Measurements from ENCODE around the gene CYP4A22.

DNA sequence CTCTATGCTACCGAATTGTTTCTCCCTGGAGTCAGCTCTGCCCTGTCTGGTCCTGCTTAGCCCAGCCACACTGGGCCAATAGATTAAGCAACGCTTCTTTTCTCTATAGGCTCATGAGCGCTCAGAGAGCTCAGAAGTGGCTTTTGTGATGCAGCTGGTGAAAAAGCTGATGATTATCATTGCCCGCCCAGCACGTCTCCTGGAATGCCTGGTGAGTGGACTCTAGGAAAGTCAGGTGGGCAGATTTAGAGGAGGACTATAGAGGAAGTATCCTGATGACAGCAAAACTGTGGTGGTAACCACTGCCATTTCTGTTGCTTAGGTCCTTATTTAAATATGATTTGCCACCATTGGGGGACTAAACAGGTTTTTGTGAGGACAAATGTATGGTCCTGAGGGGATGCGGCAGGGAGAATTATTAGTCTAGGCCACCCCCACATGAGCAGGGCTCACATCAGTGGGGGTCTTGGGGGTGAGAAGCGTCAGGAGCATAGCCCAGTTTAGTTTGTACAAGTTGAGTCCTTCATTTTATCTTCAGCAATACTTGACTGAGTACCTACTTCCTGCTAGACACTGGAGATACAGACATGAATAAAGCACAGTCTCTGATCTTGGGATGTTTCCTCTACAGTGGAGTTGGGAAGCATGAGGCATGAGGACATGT lies 112.8 kb downstream of the PIK3R3 start:
CAGE:
- cytosol, long polyA minus RNA, result no peak
- cytosol, long polyA plus RNA, result no peak
- long polyA plus RNA, result no peak
- nucleus, long polyA minus RNA, result no peak
- nucleus, long polyA plus RNA, result no peak

DNA sequence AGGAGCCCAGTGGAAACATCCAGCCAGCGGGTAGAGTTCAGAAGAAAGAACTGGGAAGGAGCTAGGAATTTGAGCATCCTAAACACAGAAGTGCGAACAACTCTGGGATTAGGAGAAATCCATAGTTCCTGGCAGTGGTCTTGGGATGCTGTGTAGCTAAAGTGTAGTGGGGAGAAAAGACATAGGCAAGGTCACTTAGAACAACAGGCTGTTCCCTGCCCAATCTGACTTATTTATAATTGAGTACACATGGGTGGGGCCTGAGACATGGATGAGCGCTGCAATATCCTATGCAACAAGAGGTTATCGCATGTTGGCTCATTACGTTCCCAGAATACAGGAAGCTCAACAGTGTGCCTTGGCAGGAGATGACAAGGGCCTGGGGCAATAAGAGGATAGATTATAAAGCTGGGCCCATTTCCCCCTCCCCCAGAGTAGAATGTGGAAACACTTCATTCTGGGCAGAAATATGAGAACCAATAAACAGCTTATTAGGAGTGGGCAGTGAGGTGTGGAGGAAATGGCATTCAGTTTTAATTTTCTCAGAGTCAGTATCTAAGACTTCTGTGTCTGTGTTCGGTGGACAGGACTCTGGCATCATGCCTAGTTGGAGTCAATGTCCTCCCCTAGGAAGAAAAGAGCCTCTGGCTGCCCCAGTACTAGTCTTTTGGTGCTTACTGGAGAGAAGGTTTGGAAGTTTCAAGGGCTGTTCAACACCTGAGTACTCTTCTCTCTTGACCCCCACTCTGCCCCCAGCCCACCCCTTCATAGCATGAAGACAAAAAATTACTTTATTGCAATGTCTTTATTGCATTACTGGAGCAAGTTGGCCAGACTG lies 92.9 kb downstream of the PIK3R3 start:
CAGE:
- cytosol, long polyA minus RNA, result no peak
- cytosol, long polyA plus RNA, result no peak
- long polyA plus RNA, result no peak
- nucleus, long polyA minus RNA, result no peak
- nucleus, long polyA plus RNA, result no peak

DNA sequence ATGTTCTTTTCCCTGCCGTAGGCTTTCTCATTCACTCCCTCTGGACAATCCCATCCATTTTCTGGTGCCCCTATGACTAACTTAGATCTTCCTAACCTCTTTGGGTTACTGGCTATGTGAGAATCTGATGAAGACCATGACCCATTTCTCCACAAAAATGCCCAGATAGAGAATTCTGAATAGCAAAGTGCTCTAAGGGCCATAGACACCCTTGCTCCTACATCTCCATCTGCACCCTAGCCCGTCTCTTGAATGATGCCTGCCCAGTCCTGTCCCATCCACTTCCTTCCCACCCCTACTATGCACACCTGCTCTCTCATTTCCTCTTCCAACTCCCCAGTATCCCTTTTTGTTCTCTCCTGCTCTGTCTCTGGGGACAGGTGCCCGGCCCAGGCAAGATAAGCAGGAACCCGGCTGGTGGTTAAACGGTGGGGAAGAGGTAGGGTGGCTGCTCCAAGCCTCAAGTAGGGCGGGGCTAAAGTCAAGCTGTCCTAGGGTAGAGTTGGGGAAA lies 10.2 kb downstream of the POMGNT1 start:
CAGE:
- cytosol, long polyA minus RNA, result no peak
- cytosol, long polyA plus RNA, result no peak
- long polyA plus RNA, result no peak
- nucleus, long polyA minus RNA, result no peak
- nucleus, long polyA plus RNA, result no peak

CAGE:
- cytosol, long polyA minus RNA, result no peak
- cytosol, long polyA plus RNA, result no peak
- long polyA plus RNA, result no peak
- nucleus, long polyA minus RNA, result no peak
- nucleus, long polyA plus RNA, result no peak
These were observed 6.0 kb downstream of the POMGNT1 start for GRCh38 chr1:46192012-46192759.

CAGE:
- cytosol, long polyA minus RNA, result no peak
- cytosol, long polyA plus RNA, result no peak
- long polyA plus RNA, result no peak
- nucleus, long polyA minus RNA, result no peak
- nucleus, long polyA plus RNA, result no peak
These were observed 17.3 kb downstream of the LRRC41 start for GRCh38 chr1:46285820-46286742.

DNA sequence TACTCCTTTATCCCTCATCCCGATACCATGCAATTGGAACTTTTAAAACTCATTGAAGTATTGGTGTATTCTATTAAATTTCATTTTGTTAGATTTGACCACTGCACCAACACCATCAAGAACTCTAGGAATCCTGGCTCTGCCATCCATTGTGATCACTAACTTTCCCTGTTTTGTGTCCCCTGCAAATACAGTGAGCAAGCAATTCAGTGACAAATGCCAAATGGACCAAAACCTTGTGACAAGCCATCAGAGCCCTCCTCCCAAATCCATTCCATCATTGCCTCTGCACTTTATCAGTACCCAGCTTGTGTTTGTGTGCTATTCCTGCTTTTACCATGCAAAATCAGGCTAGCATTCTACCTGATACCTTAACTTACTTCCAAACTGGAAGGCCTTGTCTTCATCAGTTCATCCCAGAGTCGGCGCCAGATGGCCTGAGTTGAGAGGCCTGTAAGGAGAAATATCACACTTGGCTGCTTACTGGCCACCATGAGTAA lies 6.2 kb downstream of the LRRC41 start:
CAGE:
- cytosol, long polyA minus RNA, result no peak
- cytosol, long polyA plus RNA, result no peak
- long polyA plus RNA, result no peak
- nucleus, long polyA minus RNA, result no peak
- nucleus, long polyA plus RNA, result no peak

DNA sequence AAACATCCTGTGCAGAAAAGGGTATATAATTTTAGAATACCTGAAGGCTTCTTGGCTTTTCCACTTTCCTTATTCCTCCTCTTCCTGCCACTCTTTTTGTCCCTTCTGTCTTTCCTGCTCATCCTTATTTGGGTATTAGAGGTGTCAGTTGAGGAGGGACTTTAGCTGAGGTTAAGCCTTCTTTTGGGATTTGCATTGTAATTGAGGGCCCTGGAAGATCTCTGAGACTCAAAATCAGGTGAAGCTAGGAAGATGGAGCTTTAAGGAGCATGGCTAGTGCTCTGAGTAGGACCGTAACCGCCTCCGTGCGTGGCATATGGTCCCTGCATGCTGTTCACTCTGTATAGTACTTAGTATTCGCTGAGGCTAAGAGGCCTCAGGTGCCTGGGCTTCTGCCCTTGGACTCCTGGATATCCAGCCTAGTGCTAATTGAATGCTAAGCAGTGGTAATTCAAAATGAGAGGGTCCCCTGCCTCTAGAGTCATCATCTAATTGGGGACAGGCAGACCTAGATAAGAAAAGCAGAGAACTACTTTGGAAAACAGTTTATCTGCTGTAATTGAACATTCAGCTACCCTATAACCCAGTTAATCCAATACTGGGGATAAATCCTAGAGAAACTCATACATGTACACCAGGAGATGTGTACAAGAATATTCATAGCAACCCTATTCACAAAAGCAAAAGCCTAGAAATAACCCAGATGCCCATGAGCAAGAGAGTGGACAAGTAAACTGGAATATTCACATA lies 22.6 kb downstream of the NSUN4 start:
CAGE:
- cytosol, long polyA minus RNA, result no peak
- cytosol, long polyA plus RNA, result no peak
- long polyA plus RNA, result no peak
- nucleus, long polyA minus RNA, result no peak
- nucleus, long polyA plus RNA, result no peak

DNA sequence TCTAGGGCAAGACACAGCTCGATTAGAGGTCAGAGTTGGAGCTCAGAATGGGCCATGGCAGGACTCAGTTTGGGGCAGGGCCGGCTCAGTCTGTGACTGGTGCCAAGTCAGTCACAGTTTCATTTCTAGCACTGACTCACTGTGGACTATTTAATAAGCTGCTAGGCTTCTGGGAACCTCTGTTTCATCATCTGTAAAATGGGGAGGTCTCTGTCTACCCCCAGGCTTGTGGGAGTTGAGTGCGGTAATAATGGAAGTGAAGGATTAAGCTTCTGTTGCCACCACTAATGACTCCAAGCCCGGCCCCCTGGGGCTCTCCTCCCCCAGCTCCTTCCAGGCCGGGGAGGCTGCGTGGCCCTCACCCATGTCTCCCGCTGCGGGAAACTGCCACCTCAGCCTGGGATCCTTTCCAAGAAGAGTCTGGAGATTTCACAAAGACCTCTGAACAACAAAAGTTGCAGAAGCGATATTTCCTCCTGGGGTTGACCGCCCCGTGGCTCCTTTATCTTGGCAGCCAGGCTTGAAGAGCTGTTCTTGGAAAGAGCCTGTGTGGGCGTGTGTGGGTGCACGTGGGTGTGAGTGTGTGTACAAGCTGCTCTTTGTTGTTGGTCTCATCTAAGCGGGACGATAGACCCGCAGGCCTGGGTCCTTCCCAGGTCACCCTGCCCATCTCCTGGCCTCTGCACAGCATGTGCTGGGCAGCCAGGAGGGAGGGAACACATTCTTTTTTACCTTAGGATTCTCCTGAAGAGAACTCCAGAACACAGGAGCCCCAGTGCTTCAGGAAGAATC lies 12.9 kb downstream of the TMEM275 start:
CAGE:
- cytosol, long polyA minus RNA, result no peak
- cytosol, long polyA plus RNA, result no peak
- long polyA plus RNA, result no peak
- nucleus, long polyA minus RNA, result no peak
- nucleus, long polyA plus RNA, result no peak

CAGE:
- cytosol, long polyA minus RNA, result no peak
- cytosol, long polyA plus RNA, result no peak
- long polyA plus RNA, result no peak
- nucleus, long polyA minus RNA, result no peak
- nucleus, long polyA plus RNA, result no peak
These were observed 3.6 kb downstream of the MOB3C start for GRCh38 chr1:46612909-46613520.

GRCh38 chr1:46613521-46614242 lies 2.9 kb downstream of the MOB3C start:
CAGE:
- cytosol, long polyA minus RNA, result no peak
- cytosol, long polyA plus RNA, result no peak
- long polyA plus RNA, result no peak
- nucleus, long polyA minus RNA, result no peak
- nucleus, long polyA plus RNA, result no peak

CAGE:
- cytosol, long polyA minus RNA, result no peak
- cytosol, long polyA plus RNA, result no peak
- long polyA plus RNA, result no peak
- nucleus, long polyA minus RNA, result no peak
- nucleus, long polyA plus RNA, result no peak
These were observed 14.6 kb downstream of the ATPAF1 start for GRCh38 chr1:46653484-46654094.

GRCh38 chr1:46802096-46802575 lies 3.3 kb downstream of the CYP4B1 start:
CAGE:
- cytosol, long polyA minus RNA, result no peak
- cytosol, long polyA plus RNA, result no peak
- long polyA plus RNA, result no peak
- nucleus, long polyA minus RNA, result no peak
- nucleus, long polyA plus RNA, result no peak

GRCh38 chr1:46847328-46847958 lies 48.6 kb downstream of the CYP4B1 start:
CAGE:
- cytosol, long polyA minus RNA, result no peak
- cytosol, long polyA plus RNA, result no peak
- long polyA plus RNA, result no peak
- nucleus, long polyA minus RNA, result no peak
- nucleus, long polyA plus RNA, result no peak

DNA sequence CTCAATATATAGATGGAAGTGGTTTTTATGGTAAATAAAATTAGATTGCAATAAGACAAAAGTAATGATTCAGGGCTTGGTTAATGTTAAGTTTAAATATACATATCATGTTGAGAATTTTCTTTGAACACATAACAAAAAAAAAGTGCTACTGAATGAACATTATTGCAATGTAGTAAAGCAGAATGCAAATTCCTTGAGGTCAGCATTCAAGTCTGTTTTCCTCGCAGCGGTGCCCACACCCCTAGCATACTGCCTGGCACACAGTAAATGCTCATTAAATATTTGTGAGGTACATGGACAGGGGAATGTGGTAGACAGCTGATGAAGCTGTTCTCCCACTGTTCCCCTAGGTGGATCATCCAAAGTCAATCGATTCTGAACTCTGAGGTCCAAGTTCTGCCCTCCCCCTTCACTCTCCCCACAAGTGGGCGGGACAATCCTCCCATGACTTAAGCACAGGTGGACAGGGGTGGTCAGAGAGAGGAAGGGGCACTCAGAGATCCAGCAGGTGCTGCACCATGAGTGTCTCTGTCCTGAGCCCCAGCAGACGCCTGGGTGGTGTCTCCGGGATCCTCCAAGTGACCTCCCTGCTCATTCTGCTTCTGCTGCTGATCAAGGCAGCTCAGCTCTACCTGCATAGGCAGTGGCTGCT lies at the start of gene CYP4A22:
Gene CYP4A22, plus strand, starts transcription at position 477 of the 655 bp plus-strand sequence.
CAGE:
- cytosol, long polyA minus RNA, result no peak
- cytosol, long polyA plus RNA, result no peak
- long polyA plus RNA, result no peak
- nucleus, long polyA minus RNA, result no peak
- nucleus, long polyA plus RNA, result no peak

DNA sequence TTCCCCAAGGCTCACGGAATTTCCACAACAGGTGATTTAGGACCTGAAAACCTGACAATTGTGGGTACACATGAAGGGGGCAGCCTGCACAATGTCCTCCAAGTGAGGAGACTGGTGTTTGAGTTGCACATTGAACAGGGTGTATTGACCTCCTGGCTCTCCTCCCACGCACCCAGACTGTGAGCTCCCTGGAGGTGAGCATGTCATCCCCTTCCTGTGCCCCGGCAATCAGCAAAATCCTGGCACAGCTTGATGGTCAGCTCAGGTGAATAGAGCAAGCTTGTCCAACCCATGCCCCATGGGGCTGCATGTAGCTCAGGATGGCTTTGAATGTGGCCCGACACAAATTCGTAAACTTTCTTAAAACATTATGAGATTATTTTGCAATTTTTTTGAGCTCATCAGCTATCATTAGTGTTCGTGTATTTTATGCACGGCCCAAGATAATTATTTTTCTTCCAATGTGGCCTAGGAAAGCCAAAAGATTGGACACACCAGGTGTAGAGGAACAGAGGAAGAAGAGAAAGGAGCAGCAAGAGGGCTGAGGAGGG lies 1.1 kb downstream of the CYP4A22 start:
CAGE:
- cytosol, long polyA minus RNA, result no peak
- cytosol, long polyA plus RNA, result no peak
- long polyA plus RNA, result no peak
- nucleus, long polyA minus RNA, result no peak
- nucleus, long polyA plus RNA, result no peak

GRCh38 chr1:47234924-47235853 lies 3.2 kb upstream of the TAL1 start:
CAGE:
- cytosol, long polyA minus RNA, result no peak
- cytosol, long polyA plus RNA, result no peak
- long polyA plus RNA, result no peak
- nucleus, long polyA minus RNA, result no peak
- nucleus, long polyA plus RNA, result no peak

CAGE:
- cytosol, long polyA minus RNA, result no peak
- cytosol, long polyA plus RNA, result no peak
- long polyA plus RNA, result no peak
- nucleus, long polyA minus RNA, result no peak
- nucleus, long polyA plus RNA, result no peak
These were observed 916 bp downstream of the CMPK1 start for GRCh38 chr1:47334407-47335004.

CAGE:
- cytosol, long polyA minus RNA, result no peak
- cytosol, long polyA plus RNA, result no peak
- long polyA plus RNA, result no peak
- nucleus, long polyA minus RNA, result no peak
- nucleus, long polyA plus RNA, result no peak
These were observed 4.4 kb upstream of the FOXD2 start for GRCh38 chr1:47433076-47434193.

GRCh38 chr1:47560136-47560813 lies 122.4 kb downstream of the FOXD2 start:
CAGE:
- cytosol, long polyA minus RNA, result no peak
- cytosol, long polyA plus RNA, result no peak
- long polyA plus RNA, result no peak
- nucleus, long polyA minus RNA, result no peak
- nucleus, long polyA plus RNA, result no peak

DNA sequence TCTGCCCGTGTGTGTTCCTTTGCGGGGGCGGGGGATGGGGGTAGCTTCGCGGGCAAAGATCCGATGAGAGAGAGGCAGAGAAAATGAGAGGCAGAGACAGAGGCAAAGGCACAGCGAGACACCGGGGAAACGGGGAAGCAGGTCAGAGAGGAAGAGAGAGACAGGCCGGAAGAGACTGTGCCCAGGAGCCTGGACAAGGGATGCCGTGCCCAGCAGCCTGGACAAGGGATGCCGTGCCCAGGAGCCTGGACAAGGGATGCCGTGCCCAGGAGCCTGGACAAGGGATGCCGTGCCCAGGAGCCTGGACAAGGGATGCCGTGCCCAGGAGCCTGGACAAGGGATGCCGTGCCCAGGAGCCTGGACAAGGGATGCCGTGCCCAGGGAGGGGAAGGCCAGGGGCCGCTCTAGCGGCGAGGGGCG lies 270.4 kb downstream of the FOXD2 start:
CAGE:
- cytosol, long polyA minus RNA, result no peak
- cytosol, long polyA plus RNA, result no peak
- long polyA plus RNA, result no peak
- nucleus, long polyA minus RNA, result no peak
- nucleus, long polyA plus RNA, result no peak